Metastatic Breast Carcinoma in the Ovary (tissue), 3 donors: ENCODE measurements around the genes DPF3 and ZNF410.

- PRO-cap, 3 experiments = peak in 2 of 3 experiments; most common minus-strand start chr14:71529971 (in 2)
Measured at GRCh38 chr14:71529773-71530378, 209.6 kb downstream of the SIPA1L1 start.

GRCh38 chr14:71585949-71586571, 265.8 kb downstream of the SIPA1L1 start:
- PRO-cap, 3 experiments = no peak in any of the 3 experiments

- PRO-cap, 3 experiments = no peak in any of the 3 experiments
Measured at GRCh38 chr14:72665381-72665837, 228.5 kb downstream of the DPF3 start.

DNA sequence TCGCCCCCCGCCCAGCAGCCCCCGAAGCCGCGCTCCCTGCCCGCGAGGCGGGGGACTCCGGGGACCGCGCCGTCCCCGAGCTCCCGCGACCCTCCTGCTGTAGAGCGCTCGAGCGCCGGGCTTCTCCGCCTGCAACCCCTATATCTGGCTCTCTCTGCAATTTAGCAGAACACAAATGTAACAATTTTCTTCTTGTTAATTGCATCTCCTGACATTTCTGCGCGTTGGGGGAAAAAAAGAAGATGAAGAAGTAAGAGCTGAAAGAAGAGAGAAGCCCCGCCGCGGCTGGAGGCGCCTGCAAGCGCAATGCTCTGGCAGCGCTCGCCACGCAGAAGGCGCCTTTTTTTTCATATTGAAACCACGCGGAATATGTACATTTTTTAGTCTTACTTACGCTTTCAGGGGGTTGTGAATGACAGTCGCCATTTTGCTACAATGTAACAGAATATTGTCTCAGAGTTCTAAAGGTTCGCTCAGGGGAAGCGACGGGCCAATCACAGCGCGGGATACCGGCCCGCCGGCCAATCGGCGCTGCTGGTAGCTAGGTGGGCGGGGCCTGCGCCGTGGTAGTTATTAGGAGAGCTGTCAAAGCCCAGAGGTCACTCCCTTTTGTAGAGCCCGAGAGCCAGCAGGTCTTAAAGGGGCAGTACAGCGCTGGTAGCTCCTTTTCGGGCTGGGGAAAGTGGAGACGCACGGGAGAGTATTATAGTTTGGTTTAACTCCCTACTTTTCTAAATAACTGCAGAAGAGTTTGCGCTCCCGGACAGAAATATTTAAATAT, at the start of gene DPF3:
Gene DPF3 (minus strand): TSS at position 439 of the 781 bp plus-strand sequence.
- PRO-cap, 3 experiments = peak in 3 of 3 experiments; most common plus-strand start position 599 of the sequence (in 2); most common minus-strand start position 439 of the sequence (in 2)

DNA sequence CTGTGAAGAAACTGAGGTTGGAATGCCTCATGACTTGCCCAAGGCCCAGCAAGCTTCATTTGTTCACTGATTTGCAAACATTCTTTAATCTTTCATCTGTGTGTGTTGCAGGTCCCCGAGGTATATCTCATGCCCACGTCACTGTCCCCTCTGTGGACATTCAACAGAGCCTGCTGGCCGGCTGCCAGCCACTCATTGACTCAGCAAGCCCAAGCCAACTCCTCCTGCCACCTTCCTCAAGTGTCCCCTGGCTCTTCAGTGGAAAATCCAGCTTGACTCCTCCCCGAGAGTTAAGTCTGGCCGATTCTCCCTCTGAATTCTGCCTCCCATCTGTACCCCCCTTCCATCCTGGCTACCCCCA, 1.9 kb upstream of the DCAF4 start:
- PRO-cap, 3 experiments = no peak in any of the 3 experiments

GRCh38 chr14:73087816-73088372, 29.6 kb downstream of the RBM25 start:
- PRO-cap, 3 experiments = no peak in any of the 3 experiments

GRCh38 chr14:73105633-73106532, 30.4 kb upstream of the PSEN1 start:
- PRO-cap, 3 experiments = no peak in any of the 3 experiments

GRCh38 chr14:73588674-73589011, 3.0 kb upstream of the ACOT4 start:
- PRO-cap, 3 experiments = peak in 3 of 3 experiments; most common minus-strand start chr14:73588859 (in 2)

- PRO-cap, 3 experiments = no peak in any of the 3 experiments
Measured at GRCh38 chr14:73717061-73717653, 3.0 kb upstream of the PNMA1 start.

DNA sequence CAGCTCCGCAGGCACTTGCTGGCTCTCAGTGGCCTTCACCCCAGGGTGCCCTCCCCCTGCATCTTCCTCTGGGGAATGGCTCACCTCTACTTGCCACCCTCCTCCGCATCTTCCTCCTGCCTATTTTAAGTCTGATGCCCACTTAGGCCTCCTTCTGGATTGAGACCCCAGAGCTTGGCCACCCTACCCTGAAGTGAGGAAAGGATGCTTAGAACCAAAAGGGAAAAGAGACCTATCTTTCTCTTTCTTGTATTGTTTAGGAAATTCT, 10.6 kb upstream of the PNMA1 start:
- PRO-cap, 3 experiments = no peak in any of the 3 experiments

GRCh38 chr14:73752203-73752980, 7.7 kb downstream of the MIDEAS start:
- PRO-cap, 3 experiments = peak in 1 of 3 experiments; most common plus-strand start chr14:73752656 (in 1)

- PRO-cap, 3 experiments = peak in 3 of 3 experiments; most common plus-strand start chr14:73764923 (in 1); most common minus-strand start chr14:73764940 (in 3)
Measured at GRCh38 chr14:73764328-73765306, 4.5 kb upstream of the MIDEAS start.

- PRO-cap, 3 experiments = peak in 3 of 3 experiments; most common plus-strand start chr14:73787209 (in 2); most common minus-strand start chr14:73787177 (in 2)
Measured at GRCh38 chr14:73787072-73787601, 27.0 kb upstream of the MIDEAS start.

DNA sequence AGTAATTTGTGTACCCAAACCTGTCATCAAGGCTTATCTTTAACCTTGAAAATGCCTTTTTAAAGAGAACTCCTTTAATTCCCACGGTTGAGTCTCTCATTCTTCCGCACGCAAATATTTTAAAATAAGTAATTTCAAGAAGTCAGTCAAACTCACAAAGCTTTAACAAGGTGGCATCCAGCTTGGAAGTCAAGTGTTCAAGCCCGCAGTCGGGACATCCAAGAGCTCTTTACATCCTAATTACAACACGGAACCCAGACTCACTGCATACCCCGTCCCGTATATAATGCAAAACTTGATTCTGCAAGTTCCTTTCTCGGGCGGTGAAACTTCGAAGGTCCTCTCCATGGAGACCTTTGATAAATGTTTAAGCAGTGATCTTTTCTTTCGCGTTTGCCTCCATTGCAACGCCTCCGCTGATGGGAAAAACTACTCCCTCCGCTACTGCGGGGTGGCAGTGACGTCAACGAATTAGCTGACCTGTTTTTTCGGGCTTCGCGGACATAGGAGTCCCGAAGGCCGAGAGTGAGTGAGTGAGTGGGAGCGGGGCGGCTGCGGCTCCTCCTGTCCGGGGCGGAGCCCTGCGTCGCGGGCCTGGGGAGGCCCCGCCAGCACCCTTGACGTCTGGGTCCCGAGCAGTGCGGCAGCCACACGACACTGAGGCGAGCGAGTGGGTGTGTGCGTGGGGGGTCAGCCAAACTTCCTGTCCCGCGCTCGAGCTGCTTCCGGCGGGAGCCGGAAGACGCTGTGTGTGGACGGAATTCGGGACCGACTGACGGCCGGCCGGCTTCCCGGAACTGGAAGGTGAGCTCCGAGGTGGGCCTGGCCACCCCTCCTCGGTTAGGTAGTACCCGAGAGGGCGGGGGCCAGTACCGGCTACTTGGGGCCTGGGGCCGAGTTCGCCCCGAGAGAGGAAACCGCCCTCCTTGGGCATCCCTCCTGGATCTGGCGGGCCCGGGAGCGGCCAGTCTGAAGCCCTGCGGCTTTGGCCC, at the start of gene ZNF410:
Gene ZNF410 (plus strand): TSS at position 748 of the 992 bp plus-strand sequence.
- PRO-cap, 3 experiments = peak in 3 of 3 experiments; most common plus-strand start position 748 of the sequence (in 3); most common minus-strand start position 626 of the sequence (in 3)

- PRO-cap, 3 experiments = no peak in any of the 3 experiments
Measured at GRCh38 chr14:74085092-74085691, 436 bp downstream of the LIN52 start.

- PRO-cap, 3 experiments = no peak in any of the 3 experiments
Measured at GRCh38 chr14:74141740-74142104, 57.0 kb downstream of the LIN52 start.

- PRO-cap, 3 experiments = no peak in any of the 3 experiments
Measured at GRCh38 chr14:74402726-74403306, 23.2 kb downstream of the SYNDIG1L start.

GRCh38 chr14:74495332-74495614, 1.7 kb downstream of the ISCA2 start:
- PRO-cap, 3 experiments = no peak in any of the 3 experiments

DNA sequence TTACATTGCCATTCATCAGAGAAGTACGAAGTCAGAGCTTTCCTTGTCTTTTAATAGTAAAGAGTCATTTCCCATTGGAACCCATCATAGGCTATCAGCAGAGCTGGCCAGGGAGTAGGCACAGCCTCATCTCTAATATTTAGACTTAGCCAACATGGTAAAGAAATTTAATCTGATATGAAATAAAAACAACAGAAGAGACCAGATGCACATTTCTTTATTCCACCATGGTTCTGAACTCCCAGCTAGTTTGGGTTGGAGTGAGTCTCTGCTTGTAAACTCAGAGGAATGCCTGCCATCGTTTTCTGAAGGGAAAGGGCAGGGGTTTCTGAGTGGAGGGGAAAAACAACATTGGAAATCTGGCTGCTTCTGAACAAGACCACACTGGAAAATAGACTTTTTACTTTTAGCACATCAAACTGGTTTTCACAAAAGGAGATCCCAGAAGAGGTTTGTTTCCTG, 6.0 kb downstream of the ISCA2 start:
- PRO-cap, 3 experiments = no peak in any of the 3 experiments

DNA sequence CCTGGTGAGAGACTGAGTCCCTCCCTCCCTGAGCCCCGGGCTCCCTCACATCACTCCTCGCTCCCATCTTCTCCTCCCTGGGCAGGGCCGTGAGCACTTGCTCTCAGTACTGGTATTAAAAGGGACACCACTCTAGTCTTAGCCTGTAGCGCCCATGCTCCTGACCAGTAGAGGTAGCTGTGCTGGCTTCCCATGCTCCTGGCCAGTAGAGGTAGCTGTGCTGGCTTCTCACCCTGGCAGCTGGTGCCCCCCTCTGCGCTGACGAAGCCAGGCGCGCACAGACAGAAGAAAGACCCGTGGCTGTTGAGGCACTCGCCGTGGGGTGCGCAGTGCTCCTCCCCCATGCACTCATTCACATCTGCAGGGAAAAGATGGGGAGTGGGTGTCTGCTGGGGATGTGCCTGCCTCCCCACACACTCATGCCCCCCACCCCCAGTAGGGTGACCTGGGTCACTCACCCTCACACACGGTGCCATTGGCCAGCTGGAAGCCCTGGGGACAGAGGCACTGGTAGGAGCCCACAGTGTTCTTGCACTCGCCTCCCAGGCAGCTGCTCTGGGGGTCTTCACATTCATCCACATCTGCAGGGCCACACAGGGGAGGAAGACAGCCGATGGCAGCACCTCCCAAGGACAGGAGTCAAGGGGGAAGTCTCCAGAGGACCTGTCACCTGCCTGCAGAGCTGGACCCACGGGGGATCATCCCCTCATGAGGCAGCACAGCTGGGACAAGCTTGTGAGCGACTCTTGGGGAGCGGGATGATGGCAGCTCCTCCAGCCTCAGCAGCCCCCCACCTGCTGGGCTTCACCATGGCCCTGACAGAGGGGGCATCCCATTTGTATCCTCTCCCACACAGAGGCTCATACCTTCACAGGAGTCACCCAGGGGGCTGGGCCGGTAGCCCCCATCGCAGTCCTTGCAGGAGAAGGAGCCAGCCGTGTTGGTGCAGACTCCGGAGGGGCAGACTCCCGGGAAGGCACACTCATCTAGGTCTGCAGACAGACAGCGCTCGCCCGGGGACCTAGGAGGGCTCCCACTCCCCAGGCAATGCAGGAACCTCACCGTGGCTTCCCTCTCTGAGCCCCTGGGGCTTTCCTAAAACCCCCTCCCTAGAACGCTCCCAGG, 15.2 kb downstream of the ISCA2 start:
- PRO-cap, 3 experiments = no peak in any of the 3 experiments